Helper T cell (primary cell): ENCODE measurements around the gene ADAD1.

- PRO-cap, 2 experiments, result no peak in any of the 2 experiments
Observed at GRCh38 chr4:119551120-119551651, 77.4 kb downstream of the PDE5A start.

GRCh38 chr4:119707136-119707615 lies 78.6 kb upstream of the PDE5A start:
- PRO-cap, 2 experiments, result no peak in any of the 2 experiments

DNA sequence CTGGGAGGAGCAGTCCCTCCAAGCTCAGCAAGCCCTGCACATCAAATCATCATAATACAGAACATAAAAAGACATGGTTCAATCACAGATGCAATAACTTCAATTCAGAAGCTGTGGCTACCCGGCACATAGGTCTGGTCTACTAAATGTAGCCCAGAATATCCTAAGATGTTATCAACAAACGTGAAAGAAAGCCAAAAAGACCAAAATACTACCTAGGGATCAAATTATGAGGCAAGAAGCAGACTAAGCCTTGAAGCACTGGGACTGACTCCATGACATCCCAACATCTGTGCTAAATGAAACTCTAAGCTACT lies 81.8 kb downstream of the MAD2L1 start:
- PRO-cap, 2 experiments, result peak in 1 of 2 experiments; most common minus-strand start position 126 of the sequence (in 1)

DNA sequence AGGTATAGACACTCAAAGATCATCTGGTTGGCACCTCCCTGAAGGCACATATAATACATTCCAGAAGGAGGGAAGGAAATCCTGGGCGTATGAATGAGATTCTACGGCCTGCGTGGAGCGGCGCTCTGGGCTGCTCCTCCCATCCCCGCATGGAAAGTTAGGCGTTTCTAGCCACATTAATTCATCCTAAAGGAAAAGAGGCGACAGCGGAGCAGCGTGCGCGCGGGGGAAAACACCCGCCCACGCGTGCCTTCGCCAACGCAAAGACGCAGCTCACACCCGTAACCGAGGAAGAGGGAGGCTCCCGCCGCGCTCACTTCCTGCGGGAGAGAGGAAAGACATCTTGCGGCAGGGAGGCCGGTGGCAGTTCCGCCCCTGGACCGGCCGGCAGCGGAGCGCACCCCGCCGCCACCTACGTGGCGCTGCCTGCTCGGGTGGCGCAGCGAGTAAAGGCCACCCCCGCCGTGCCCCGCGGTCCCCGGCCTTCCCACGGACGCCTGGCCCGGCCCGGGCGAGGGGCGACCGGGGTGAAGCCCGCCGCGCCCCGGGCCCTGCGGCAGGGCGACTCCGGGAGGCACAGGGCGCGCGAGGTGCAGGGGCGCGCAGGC lies 532 bp downstream of the PRDM5 start:
- PRO-cap, 2 experiments, result no peak in any of the 2 experiments

DNA sequence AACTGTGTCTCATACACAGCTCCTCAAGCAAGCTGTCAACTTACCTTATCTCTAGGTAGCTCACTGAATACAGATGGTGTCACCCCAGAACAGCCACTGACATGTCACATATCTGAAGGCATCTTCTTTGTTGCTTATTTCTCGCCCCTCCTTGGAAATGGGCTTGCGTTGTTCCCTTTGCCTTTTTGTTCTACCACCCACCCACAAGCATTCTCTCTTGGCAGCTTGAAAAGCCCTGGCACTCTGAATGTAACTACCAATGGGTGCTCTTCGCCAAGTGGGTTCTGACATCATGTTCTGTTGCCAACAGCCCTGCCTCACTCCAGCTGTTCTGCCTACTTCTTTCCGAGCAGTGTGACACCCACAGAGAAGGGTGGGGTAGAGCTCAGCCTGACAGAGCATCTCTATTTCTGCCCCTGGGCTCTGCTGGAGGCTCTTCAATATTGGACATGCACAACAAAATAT lies 15.8 kb upstream of the EXOSC9 start:
- PRO-cap, 2 experiments, result no peak in any of the 2 experiments

DNA sequence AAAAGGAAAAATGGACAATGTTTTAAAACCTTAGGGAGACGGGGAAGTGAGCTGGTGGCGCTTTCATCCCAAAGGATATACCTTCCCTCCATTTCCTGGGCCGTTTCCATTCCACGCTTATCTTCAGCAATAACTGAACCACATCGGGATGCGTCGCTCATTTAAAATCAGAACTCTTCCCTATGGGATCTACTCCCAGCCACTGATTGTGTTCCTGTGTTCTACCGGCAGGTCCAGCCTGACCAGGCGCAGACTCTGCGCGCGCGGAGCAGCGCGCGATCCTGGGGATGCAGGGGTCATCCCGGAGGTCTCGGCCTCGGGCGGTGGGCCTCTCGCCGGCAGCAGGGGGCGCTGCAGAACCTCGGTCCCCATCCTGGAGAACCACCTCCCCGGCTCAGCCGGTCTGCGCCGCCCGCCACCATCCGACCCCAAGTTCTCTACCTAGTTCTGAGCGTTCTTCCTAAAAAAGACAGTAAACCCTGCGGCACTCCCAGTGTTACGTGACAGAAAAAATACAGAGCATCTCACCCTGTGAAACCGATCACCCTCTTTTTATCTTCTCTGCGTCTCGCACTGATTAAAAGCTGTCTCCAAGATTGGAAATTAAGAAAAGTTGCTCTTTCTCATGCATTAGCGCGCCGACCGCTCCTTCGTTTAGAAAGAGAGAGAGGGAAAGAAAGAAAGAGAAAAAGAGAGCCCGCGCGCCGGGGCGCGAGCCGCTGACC lies 1.7 kb downstream of the TRPC3 start:
- PRO-cap, 2 experiments, result no peak in any of the 2 experiments

GRCh38 chr4:122035925-122036352 lies 84.1 kb upstream of the TRPC3 start:
- PRO-cap, 2 experiments, result no peak in any of the 2 experiments

DNA sequence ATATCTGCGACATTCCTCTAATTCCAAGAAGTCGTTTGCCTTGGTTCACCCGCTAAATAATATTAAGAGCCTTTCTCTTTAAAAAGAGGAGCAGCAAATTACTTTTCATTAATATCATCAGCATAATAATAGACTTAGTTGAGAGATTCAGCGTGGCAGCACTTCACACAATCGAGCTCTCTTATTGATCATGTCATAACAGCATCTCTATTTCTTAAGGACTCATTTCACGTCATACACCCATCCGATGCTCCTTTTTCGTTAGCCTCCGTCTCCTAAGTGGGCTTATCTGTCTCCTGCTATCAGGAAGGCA lies 339 bp upstream of the BLTP1 start:
- PRO-cap, 2 experiments, result no peak in any of the 2 experiments

- PRO-cap, 2 experiments, result no peak in any of the 2 experiments
Observed at GRCh38 chr4:122349406-122350028, 29.3 kb upstream of the ADAD1 start.

- PRO-cap, 2 experiments, result no peak in any of the 2 experiments
Observed at GRCh38 chr4:122378674-122379077, at the start of gene ADAD1. Gene ADAD1, plus strand, starts transcription at chr4:122379011.

- PRO-cap, 2 experiments, result no peak in any of the 2 experiments
Observed at GRCh38 chr4:122560096-122560437, 60.8 kb downstream of the IL21 start.

DNA sequence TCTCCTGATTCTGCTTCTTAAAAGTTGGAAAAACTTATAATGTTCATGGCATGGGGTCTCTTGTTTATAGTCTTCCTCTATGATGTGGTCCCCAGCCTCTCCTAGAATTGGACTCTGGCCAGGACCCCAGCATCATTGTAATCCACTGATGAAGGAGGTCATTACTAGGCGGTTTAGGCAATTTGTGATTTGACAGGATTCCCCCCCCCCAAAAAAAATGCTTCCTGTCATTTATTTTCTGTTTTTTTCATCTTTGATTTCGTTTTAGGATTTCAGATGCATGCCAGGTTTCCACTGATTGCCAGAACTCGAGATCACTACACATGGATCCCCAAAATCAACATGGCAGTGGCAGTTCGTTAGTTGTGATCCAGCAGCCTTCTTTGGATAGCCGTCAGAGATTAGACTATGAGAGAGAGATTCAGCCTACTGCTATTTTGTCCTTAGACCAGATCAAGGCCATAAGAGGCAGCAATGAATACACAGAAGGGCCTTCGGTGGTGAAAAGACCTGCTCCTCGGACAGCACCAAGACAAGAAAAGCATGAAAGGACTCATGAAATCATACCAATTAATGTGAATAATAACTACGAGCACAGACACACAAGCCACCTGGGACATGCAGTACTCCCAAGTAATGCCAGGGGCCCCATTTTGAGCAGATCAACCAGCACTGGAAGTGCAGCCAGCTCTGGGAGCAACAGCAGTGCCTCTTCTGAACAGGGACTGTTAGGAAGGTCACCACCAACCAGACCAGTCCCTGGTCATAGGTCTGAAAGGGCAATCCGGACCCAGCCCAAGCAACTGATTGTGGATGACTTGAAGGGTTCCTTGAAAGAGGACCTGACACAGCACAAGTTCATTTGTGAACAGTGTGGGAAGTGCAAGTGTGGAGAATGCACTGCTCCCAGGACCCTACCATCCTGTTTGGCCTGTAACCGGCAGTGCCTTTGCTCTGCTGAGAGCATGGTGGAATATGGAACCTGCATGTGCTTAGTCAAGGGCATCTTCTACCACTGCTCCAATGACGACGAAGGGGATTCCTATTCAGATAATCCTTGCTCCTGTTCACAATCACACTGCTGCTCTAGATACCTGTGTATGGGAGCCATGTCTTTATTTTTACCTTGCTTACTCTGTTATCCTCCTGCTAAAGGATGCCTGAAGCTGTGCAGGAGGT lies 5.1 kb downstream of the SPRY1 start:
- PRO-cap, 2 experiments, result no peak in any of the 2 experiments

- PRO-cap, 2 experiments, result no peak in any of the 2 experiments
Observed at GRCh38 chr4:123435153-123435569, 38.6 kb downstream of the SPRY1 start.

DNA sequence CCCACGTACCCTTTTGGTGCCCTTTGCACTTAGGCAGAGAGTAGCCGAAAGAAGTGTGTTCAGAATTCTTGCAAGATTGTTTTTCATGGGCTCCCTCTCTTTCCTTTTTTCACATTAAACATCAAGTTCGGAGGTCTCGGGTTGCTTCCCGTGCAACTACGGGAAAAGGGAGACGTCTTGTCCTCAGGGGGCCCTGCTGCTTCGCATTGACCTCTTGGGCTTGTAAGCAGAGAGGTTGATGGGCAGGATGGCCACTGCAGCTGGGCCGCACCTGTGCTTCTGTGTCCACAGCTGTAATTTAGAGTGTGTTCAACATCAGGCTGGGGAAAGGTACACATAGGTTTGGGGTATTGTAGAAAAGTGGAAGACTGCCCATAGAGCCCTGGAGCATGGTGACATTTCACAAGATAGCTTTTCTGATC lies 109.7 kb downstream of the SPRY1 start:
- PRO-cap, 2 experiments, result no peak in any of the 2 experiments

DNA sequence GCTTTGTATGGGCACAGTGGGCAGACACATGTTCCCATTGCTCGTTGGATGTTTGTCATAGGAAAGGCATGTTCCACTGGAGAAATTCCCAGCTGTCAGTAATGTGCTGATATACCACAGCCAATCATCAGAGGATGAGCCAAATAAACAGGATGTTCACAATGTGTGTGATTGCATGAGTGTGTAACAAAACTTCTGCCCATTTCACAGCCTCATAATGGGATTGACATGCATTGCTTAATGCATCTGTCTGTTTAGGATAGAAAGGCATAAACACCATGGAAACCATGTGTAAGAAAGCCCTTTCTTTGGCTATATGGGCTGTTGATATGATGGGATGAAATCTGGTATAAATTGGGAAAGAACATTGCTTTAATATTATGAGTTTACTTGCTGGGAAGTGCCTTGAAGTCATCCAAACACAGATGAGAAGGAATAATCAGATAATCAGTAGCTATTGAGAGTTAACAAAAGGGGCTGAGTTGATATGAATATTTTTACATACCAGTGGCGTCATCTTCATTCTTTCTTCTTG lies 436.2 kb downstream of the SPRY1 start:
- PRO-cap, 2 experiments, result no peak in any of the 2 experiments

- PRO-cap, 2 experiments, result no peak in any of the 2 experiments
Observed at GRCh38 chr4:124083760-124084231, 628.7 kb downstream of the ANKRD50 start.

GRCh38 chr4:124338774-124339303 lies 373.7 kb downstream of the ANKRD50 start:
- PRO-cap, 2 experiments, result no peak in any of the 2 experiments

DNA sequence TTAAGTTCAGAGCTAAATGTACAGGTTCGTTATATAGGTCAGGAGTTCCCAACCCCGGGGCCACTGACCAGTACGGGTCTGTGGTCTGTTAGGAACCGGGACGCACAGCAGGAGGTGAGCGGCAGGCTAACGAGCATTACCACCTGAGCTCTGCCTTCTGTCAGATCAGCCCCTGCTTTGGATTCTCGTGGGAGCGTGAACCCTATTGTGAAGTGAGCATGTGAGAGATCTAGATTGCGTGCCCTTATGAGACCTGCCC lies 51.0 kb downstream of the FAT4 start:
- PRO-cap, 2 experiments, result no peak in any of the 2 experiments

GRCh38 chr4:126954468-126955498 lies 678.0 kb upstream of the INTU start:
- PRO-cap, 2 experiments, result no peak in any of the 2 experiments

- PRO-cap, 2 experiments, result no peak in any of the 2 experiments
Observed at GRCh38 chr4:126955559-126956652, 676.9 kb upstream of the INTU start.